AG09319 (cell line): ENCODE measurements around the genes KRT9 and DNAJC7.

DNA sequence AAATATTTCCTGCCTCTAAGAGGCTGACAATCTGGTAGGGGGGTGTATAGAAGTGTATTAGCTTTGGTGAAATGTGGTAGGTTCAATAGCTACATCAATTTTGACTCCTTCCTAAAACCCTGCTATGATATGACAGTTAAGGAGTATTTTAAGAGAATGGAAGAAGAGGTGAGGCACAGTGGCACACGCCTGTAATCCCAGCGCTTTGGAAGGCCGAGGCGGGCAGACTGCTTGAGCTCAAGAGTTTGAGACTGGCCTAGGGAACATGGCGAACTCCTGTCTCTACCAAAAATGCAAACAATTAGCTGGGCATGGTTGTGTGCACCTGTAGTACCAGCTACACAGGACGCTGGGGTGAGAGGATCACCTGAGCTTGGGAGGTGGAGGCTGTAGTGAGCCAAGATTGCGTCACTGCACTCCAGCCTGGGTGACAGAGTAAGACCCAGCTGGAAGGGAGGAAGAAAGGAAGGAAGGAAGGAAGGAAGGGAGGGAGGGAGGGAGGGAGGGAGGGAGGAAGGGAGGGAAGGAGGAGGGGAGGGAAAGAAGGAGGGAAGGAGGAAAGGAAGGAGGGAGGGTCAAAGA lies 4.7 kb upstream of the KRT19 start:
- RRBS: no CpG with 5 or more reads among the region's 7 CpGs

DNA sequence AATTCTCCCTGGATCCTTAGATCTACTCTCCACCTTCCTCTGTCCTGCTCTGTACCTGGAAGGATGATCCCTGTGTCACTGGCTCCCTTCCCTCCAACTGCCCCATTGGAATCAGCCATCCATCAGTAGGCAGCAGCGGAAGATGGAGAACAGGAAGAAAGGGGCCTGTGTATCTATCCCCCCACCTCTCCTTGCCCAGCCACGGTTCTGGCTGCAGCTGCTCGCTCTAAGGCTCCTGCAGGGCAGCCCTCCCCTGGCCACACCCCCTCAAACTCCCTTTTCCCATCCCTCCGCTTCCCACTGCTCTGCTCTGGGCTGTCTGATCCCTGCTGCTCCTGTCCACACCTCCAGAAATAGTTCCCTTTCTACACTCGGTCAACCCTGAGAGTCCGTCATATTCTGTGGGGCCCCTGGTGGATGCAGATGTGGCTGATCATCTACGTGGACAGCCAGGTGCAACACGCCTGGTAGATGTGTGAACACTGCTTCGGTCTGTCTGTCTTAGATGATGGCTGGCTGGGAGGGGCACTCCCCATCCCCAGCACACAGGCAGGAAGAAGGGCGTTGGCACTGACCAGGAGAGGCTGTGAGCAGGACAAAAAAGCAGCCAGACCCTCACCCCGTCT lies 19.2 kb upstream of the KRT19 start:
- RRBS: no CpG with 5 or more reads among the region's 11 CpGs

- RRBS: no CpG with 5 or more reads among the region's 11 CpGs
Observed at GRCh38 chr17:41571903-41572160, at the start of gene KRT9. TSS of gene KRT9 (minus strand) at chr17:41572059.

DNA sequence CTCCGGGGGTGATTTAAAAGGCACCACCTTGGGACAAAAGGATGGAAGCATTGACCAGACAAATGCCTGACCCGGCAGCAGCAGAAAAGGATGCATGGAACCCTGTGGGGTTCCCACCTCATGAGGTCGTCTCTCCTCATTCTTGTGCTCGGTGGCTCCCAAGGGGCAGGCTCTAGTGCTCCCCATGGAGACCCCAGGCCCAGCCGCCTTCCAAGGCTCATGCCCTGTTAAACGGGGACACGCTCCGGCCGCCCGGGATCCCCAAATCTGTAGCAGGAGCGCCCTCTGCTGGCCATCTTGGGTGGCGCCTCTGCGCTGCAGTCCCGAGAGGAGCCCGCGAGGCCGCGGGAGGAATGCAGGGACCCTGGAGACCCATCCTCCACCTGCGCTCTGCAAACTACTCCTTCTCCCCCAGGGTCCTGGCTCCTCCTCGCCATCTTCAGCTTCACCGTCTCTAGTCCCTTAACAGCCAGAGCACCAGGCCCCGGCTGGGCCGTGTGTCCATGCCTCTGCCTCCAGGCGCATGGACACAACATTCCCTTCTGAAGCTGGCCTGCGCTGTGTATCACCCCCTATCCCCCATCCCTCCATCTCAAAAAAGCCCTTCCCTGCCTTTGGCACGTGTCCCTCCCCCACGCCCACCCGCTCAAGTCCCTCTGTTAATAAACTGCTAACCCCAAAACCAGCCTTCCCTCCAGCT lies 23.6 kb upstream of the KRT17 start:
- RRBS: 42% methylated on average over 2 of the region's 28 CpGs

GRCh38 chr17:41665876-41666228 lies 22.8 kb upstream of the EIF1 start:
- RRBS: under 1% methylated on average over 13 of the region's 27 CpGs

- RRBS: no CpG with 5 or more reads among the region's 2 CpGs
Observed at GRCh38 chr17:41822928-41823502, 10.2 kb downstream of the FKBP10 start.

- RRBS: no CpG with 5 or more reads among the region's 8 CpGs
Observed at GRCh38 chr17:41868540-41869231, 3.5 kb upstream of the KLHL11 start.

GRCh38 chr17:41873544-41874425 lies 8.6 kb upstream of the KLHL11 start:
- RRBS: no CpG with 5 or more reads among the region's 13 CpGs

DNA sequence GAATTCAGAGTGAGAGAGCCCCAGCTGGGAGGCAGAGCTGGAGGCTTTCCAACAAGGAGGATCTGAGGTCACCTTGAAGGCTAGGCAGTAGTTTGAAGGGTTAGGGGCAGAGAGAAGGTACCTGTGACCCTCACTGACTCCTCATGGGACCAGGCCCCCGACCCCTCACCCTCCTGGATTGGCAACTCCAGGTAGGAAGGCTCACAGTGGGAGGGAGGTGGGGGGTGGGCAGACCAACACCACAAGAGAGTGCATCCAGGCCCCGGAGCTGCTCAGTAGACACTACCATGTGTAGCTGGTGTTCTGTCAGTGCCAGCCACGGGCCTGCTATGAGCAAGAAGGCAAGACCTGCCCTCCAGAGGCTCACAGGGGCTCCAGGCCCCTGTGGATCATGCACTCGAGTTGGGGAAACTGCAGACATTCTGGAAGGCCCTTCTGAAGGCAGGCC lies 6.0 kb upstream of the CNP start:
- RRBS: no CpG with 5 or more reads among the region's 4 CpGs

DNA sequence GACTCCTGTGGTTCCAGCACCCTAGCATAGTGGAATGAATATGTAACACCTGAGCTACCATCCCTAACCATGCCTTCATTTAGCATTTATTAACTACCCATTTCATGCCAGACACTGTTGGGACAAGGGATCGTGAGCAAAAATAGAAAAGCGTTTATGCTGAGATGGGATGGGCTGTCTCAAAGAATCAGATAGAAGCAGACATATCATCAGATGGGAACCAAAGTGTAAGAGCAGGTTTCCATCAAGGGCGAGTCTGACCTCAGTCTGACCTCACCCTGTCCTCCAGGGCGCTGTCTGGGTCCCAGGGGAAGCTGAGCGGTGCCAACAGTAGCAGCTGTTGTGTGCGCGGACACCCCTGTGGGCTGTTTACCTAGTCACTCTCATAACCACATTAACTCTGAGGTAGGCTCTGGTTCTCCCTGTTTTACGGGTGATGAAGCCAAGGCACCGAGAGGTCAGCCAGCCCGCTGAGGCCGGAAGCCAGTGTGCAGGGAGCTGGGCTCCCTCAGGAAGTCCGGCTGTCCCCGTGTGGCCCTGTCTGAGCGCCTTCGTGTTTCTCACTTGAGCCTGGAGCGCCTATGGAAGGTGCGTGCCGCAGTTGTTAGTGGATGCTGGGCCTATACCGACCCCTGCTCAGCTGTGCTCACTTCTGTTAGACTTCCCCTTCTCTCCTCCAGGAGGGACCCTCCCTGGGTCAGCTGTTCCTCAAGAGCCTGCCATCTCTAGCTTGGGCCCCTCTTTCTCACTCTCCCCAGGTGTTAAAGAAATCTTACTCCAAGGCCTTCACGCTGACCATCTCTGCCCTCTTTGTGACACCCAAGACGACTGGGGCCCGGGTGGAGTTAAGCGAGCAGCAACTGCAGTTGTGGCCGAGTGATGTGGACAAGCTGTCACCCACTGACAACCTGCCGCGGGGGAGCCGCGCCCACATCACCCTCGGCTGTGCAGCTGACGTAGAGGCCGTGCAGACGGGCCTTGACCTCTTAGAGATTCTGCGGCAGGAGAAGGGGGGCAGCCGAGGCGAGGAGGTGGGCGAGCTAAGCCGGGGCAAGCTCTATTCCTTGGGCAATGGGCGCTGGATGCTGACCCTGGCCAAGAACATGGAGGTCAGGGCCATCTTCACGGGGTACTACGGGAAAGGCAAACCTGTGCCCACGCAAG lies 6.5 kb downstream of the CNP start:
- RRBS: no CpG with 5 or more reads among the region's 41 CpGs

DNA sequence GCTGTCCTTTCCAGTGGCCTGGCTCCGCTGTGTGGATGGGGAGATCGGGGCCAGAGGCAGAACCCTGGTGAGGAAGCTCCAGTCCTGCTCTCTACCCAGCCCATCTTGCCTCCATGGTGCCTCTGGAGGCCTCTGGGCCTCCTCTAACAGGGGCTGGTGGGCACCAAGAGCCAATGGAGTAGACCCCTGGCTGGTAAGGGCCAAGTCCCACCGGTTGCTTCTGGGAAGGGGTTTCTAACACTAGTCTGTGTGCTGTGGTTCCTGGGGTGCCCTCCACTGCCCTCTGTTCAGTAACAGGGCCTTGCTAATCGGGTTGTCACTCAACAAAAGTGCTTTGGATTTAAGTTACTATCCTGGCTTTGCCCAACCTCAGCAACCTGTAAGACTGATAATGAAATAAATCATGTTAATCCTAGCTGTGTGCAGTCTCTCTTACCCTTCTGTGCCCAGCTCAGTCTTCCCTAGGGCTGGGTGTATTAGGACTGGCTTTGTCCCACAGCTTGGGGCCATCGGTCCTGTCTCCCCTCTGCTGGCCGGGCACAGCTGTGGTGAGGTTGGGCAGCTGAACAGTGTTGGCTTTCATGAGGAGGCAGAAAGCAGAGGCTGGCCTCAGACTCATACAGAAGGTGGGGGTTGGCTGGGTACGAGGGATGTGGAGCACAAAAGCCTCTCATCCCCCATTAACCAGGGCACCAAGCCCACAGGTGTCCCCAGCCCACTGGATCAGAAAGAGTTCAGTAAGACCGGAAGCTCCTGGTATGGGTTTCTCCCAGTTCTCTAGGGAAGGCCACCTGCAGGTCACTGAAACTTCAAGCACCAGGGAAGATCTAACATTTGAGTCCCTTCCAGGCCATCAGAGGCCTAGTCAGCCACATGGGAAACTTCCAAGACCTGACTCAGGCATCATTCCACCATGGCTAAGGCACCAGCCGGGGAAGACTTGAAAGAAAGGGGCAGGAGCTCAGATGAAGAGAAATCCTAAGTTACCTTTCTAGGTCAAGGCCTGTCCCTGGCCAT lies 8.5 kb downstream of the CNP start:
- RRBS: no CpG with 5 or more reads among the region's 9 CpGs

DNA sequence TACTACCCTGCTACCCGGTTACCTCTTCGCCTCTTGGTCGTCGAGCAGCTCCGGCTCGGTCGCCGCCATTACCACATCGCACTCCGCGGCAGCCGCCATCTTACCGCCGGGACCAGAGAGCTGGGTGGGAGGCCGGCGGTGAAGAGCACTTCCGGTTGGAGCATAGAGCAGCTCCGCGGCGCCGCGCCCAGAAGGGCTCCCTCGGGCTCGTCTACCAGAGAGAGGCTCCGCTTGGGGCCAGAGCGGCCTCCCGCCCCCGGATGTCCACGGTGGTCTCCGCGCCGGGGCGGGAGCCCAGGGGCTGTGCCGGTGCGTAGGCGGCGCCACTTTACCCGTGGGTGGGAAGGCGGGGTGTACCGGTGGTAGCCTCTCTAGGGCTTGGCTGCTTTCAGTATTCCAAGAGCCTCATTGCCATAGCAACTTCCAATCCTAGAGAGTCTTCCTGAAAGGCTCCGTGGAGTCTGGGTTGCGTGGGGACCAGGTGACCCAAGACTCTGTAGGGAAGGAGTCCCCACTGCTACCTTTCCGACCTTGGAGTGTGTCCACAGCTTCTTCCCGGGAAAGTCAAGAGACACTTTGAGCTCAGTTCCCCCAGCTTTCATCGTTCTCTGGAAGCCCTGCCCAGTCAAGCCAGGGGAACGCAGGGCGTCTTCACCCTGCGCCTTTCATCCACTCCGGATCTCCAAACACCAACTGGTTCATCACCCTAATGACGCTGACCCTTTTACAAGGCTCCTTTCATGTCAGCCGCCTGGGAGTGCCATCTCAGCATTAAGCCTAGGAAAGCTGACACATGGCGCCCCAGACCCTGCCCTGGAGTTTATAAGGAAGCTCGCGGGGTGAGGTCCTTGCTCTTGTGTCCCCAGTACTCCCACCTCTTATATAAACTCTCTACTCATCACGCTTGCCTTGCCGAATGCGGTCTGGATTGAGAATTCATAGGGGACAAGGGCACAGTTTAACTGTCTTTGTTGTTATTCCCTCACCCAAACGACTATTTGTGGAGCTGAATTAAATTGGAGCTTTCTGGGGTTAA lies at the start of gene DNAJC7:
DNAJC7 (minus strand) TSS at position 122 of the 1,036 bp plus-strand sequence.
- RRBS: 1% methylated on average over 17 of the region's 58 CpGs

GRCh38 chr17:42022224-42022867 lies 2.5 kb downstream of the NKIRAS2 start:
- RRBS: no CpG with 5 or more reads among the region's 15 CpGs

- RRBS: no CpG with 5 or more reads among the region's 24 CpGs
Observed at GRCh38 chr17:42124916-42126059, 2.7 kb downstream of the HSPB9 start.

DNA sequence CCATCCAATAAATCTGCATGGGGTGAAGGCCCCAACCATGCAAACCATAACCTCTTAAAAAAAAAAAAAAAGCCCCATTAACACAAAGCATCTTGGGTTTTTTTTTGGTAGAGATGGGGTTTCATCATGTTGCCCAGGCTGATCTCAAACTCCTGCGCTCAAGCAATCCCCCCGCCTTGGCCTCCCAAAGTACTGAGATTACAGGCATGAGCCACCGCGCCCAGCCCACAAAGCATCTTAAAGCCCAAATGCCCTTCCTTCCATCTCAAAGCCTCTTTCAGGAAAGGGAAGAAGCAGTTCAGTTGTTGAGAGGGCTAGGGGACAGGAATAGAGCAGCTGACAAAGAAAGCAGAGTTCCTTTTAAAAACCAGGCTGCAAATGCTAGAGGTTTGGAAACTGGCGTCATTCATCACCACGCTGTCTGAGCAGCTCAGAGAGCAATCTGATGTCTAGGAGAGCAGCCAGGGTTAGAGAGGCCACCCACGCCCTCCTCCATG lies 12.6 kb downstream of the RAB5C start:
- RRBS: no CpG with 5 or more reads among the region's 7 CpGs

GRCh38 chr17:42268638-42269224 lies 7.5 kb downstream of the STAT5B start:
- RRBS: no CpG with 5 or more reads among the region's 5 CpGs

DNA sequence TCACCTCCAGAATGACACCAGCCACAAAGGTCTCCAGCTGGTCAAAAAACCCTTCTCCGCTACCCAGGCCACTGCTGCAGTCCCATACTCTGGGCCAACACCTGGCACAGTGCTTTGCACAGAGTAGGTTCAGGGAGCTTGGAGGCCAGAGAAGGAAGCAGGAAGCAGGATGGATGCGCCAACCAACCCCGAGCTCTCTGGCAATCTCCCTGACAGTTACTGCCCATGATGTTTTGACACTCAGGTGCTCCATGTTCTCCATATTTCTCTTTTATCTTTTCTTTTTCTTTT lies 1.2 kb upstream of the STAT5B start:
- RRBS: no CpG with 5 or more reads among the region's 3 CpGs

DNA sequence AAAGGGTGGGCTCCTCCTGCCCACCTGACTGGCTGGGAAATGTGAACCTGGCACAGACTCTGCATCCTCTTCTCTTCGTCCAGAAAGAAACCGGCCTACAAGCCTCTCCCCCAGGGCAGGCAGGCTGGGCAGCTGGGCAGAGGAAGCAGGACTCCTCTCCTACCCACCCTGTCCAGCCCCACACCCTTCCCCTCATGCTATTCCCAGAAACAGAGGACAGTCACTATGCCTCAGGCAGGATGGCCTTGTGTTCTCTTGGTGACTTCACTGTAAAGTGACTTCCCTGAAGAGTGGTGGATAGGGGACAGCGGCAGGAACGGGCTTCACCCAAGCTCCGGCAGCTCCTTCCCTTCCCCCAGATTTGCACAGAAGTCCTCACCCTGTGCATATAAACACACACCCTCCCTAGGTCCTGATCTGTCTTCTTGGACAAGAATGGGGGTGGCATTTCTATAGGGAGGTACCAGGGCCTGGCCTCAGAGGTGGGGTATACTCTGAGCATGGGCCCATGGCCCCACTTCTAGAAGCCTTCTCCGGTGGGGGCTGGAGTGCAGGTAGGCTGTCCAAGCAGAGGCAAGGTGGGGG lies 4.9 kb upstream of the STAT5A start:
- RRBS: no CpG with 5 or more reads among the region's 6 CpGs

GRCh38 chr17:42312029-42312839 lies 23.9 kb downstream of the STAT5A start:
- RRBS: no CpG with 5 or more reads among the region's 48 CpGs

GRCh38 chr17:42387654-42388242 lies 494 bp downstream of the STAT3 start:
- RRBS: under 1% methylated on average over 12 of the region's 49 CpGs